M059J (cell line): ENCODE measurements around the gene TBC1D22A.

DNA sequence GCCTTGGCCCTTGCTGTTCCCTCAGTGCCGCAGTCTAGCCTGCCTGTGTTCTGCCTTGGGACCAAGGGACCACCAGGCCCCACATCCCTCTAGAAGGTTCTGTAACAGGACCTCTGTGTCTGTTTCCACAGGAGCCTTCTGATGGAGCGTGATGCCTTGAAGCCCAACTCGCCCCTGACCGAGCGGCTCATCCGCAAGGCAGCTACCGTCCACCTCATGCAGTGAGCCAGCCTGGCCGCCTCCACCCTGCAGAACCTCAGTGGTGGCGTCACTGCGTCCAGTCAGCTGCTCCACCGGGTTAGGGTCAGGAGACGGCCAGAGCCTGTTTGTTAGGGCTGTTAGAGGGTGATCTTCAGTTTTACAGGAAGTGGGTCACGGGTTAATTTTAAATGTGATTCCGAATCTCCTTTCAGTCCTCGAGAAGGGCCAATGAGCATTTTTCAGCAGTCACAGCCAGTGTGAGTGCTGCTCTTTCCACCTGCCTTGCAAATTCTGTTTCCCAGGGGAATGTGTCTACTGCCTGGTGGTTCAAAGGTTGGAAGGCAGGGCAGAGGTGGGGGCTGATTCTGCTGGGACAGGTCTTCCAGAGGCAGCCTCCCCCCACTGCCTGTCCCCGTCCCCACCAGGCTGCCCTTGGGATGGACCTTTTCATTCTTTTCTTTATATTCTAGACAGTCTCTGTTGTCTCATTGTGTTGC lies 3.9 kb upstream of the GTSE1 start:
- RAMPAGE, long total RNA = no peak

DNA sequence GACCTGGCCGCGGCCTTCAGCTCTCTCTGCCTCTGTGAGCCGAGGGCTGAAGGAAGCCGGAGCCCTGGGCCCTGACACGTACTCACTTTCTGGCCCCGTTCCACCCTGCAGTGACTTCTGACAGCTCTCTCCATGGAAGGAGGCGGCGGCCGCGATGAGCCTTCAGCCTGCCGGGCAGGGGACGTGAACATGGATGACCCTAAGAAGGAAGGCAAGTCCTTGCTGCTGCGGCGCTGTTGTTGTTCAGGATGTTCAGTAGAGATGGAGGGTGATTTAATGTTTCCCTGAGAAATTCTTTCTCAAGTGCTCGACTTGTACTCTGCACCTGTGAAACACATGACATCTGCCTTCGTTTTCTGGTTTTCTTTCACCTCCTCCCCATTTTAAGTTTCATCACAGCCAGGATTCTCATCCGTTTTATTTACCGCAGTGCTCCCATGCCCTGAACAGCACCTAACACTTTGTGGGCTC lies 634 bp downstream of the GTSE1 start:
- RAMPAGE, long total RNA = no peak

- RAMPAGE, long total RNA = no peak
These were observed 18.1 kb downstream of the TRMU start for GRCh38 chr22:46353544-46354059.

GRCh38 chr22:46366754-46367367 lies 31.3 kb downstream of the TRMU start:
- RAMPAGE, long total RNA = no peak

- RAMPAGE, long total RNA = no peak
These were observed 39.6 kb downstream of the TRMU start for GRCh38 chr22:46375077-46375604.

DNA sequence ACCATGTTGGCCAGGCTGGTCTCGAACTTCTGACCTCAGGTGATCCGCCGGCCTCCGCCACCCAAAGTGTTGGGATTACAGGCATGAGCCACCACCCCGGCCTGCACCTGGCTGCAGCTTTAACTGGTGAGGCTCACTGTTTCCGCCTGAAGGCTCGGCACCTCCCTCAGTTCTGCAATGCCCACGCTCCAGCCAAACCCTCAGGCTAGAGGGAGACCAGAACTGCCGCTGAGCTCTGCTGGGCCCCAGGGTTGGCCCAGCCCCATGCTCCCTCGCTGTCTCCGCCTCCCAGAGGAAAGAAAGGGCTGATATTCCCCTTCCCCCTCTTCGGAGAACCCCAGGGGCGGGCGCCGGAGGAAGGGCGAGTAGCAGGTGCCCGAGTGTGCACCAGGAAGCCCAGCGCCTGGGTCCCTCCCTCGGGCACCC lies 73.0 kb downstream of the TRMU start:
- RAMPAGE, long total RNA = no peak

- RAMPAGE, long total RNA = no peak
These were observed 22.8 kb downstream of the CELSR1 start for GRCh38 chr22:46514455-46515211.

DNA sequence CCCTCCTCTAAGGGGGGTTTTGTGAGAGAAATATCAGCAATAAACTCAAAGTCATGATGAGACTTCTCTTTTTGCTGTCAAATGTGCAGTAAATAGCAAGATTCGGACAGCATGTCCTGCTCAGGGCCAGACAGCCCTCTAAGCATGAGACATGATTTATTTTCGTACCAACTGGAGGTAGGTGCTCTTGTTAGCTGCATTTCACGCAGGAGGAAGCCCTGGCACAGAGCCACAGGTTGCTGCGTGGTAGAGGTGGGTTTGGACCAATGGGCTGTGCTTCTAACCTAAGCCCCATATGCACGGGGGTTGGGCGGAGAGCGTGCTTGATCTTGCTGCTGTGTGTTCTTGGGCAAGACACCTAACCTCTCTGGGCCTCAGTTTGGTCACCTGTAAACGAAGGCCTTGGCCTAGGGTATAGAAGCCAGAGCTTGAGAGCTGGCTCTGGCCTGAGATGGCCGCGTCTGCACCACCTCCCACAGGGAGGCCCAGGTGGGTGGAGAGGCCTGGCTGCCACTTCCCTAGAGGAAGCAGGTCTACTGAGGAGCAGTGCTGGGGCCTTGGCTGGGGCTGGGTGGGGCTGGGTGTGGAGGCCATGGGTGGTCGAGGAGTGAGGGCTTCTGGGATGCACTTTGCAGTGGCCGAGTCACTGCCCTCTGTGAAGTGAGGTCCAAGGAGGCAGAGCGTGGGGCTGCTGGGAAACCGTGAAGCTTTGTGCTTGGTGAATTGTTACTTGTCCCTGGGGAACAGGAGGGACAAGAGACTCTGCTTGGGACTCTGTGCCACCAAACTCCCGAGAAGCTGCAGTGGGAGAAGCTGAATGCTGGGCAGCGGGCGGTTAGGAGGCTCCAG lies 38.5 kb upstream of the GRAMD4 start:
- RAMPAGE, long total RNA = no peak

DNA sequence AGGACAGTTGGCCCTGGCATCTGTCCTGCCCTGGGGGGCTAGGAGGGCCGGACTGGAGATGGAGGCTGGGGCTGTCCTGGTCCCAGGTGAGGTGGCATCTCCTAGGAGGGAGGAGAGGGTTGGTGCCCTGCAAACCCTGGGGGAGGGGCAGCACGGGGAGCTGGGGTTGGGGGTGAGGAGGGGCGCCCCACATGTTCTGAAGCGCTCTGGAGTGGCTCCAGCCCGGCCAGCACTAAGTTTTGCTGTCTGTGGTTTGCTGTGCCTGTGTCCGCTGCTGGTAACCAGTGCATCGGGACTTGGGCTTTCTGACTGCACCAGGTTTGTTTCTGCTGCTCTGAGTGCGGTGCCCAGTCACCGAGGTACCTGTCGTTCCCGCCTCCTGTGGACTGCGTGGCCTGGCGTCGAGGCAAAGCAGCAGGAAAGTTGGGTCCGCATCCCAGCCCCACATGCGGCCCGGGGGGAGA lies 25.5 kb upstream of the GRAMD4 start:
- RAMPAGE, long total RNA = no peak

- RAMPAGE, long total RNA = no peak
These were observed 23.2 kb upstream of the GRAMD4 start for GRCh38 chr22:46596918-46597368.

- RAMPAGE, long total RNA = no peak
These were observed 5.8 kb downstream of the GRAMD4 start for GRCh38 chr22:46625830-46626513.

DNA sequence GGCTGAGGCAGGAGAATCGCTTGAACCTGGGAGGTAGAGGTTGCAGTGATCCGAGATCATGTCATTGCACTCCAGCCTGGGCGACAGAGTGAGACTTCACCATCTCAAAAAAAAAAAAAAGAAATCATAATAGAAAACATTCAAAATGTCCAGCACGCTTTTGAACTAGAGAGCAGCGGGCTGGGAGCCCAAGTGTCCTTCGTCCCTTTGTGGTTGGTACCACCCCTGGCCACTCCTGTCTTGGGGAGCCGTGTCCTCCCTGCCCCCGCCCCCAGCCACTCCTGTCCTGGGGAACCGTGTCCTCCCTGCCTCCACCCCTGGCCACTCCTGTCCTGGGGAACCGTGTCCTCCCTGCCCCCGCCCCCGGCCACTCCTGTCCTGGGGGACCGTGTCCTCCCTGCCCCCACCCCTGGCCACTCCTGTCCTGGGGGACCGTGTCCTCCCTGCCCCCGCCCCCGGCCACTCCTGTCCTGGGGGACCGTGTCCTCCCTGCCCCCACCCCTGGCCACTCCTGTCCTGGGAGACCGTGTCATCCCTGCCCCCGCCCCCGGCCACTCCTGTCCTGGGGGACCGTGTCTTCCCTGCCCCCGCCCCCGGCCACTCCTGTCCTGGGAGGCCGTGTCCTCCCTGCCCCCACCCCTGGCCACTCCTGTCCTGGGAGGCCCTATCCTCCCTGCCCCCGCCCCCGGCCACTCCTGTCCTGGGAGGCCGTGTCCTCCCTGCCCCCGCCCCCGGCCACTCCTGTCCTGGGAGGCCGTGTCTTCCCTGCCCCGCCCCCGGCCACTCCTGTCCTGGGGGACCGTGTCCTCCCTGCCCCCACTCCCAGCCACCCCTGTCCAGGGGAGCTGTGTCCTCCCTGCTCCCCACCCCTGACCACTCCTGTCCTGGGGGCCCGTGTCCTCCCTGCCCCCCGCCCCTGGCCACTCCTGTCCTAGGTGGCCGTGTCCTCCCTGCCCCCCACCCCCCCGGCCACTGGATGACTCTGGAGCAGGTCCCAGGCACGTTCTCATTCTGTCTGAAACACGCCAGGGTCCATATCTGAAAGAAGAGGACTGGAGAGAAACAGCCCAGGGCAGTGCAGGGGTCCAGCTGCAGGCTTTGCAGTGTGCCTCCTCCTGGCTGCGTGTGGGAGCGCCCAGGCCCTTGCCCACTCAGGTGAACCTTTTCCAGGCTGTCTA lies 15.0 kb downstream of the GRAMD4 start:
- RAMPAGE, long total RNA = no peak

GRCh38 chr22:46727260-46727822 lies 10.7 kb downstream of the CERK start:
- RAMPAGE, long total RNA = no peak

GRCh38 chr22:46737199-46737955 lies 675 bp downstream of the CERK start:
- RAMPAGE, long total RNA = no peak

DNA sequence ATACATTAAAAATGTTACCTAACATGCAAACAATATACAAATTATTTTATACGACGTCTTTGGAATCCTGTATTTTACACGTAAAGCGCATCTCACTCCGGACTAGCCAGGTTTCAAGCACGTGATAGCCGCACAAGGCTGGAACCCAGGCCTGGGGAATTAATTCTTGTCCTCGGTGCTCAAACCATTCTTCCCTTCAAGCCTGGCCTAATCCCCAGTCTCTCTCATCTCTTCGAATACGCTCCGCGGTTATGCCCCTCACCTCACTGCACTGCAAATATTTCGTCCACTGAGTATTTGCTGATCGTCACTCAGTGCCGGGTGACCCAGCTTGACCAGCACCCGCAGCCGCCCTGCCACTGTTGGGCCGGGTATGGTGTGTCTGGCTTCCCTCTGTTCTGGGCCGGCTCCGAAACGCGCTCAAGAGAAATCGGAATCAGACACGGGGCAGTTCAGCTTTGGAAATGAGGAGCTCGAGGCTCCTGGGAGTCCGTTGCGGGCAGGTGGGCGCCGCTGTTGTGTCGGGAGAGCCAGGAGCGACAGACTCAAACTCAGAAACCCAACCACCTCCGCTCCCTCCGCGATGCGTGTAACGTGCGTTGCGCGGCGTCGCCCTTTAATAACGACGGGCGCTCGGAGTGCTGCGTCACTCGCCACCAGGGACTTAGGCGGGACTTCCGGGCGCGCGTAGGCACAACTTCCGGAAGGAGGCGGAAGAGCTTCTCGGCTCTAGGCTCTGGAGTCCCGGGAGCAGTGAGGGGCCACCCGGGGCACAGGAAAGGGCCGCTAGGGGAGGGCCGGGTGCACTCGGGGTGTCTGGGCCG lies at the start of gene TBC1D22A:
Gene TBC1D22A, plus strand, starts transcription at position 713 of the 824 bp plus-strand sequence.
- RAMPAGE, long total RNA = no peak

DNA sequence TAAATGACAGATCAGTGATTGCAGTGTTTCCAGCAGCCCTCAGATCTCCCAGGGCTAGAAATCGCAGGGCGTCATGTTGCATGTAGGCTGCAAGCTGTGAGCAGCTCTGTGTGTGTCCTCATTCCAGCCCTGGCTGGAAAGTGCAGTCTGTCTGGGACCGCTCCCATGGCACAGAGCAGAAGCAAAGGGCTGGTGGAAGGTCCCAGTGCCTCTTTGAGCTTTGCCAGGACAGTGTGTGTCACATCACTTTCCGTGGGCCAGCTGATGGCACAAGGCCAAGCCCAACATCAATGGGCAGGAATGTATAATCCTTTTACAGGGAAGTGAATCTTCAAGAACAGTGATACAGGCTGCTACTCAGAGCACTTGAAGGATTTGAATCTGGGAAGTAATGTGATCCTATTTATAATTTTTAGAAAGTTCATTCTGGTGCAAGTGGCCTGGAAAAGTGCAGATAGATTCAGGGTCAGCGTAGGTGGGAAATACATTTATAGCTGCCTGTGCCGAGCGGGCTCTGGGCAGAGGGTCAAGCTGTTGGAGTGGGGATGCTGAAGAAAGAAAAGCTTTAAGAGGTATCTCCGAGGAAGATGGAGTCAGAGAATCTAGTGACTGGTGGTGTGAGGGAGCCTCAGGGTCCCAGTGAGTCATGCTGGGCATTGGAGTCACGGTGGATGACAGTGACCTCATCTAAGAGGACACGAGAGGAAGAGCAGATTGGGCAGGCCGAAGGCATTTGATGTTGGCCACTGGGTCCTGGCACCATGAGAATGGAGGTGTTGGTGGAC lies 68.1 kb downstream of the TBC1D22A start:
- RAMPAGE, long total RNA = no peak

DNA sequence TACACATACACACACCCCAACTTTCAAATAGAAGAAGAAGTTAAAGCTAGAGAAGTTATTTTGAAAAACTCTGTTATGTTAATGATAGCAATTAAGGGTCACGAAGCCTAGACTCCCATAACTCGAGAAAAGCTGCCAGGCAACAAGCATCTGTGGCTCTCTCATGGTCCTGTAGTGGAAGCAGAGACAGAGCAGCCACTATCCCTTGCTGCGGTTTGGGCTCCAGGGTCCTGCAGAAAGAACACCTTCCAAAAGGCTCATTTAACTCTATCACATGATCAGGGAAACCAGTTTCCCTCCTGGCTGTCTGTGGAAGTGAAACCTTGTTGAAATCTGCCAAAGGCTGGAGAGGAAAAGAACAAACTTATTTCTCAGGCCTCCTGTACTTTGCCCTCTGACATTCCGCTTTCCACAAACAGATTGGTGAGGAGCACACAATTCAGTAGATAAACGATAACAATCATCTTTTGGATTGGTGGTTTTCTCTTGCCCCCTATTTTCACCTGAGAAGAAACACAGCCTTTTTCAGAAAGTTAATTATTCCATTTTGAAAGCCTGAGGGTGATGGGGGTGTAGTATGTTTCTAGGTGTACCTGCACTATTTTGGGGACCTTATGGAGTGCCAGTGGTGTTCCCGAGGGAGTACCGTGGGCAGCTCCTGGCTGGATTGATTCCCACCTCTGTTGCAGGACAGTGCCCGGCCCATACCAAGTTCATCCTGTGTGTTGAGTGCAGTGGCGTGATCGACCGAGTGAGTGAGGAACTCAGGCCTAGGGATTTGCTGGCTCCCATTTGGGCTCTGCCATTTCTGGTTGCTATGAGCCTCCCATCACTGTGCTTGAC lies 101.9 kb downstream of the TBC1D22A start:
- RAMPAGE, long total RNA = no peak

- RAMPAGE, long total RNA = no peak
These were observed 303.3 kb downstream of the TBC1D22A start for GRCh38 chr22:47065642-47066218.

DNA sequence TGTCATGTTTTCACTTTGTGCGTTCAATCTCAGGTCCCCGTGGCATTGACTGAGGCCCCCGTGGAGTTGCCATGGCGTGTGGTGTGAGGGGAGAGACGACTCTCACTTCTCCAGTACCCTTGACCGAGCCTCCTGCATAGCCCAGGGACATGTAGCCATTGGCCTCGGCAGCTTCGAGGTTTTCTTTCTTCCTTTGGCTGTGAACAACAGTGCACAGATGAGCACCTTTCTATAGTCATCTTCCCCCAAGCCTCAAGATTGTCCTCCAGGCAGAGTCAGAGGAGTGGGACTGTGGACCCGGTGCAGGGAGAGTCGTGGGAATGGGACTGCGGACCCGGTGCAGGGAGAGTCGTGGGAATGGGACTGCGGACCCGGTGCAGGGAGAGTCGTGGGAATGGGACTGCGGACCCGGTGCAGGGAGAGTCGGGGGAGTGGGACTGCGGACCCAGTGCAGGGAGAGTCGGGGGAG lies 399.9 kb downstream of the TBC1D22A start:
- RAMPAGE, long total RNA = no peak

DNA sequence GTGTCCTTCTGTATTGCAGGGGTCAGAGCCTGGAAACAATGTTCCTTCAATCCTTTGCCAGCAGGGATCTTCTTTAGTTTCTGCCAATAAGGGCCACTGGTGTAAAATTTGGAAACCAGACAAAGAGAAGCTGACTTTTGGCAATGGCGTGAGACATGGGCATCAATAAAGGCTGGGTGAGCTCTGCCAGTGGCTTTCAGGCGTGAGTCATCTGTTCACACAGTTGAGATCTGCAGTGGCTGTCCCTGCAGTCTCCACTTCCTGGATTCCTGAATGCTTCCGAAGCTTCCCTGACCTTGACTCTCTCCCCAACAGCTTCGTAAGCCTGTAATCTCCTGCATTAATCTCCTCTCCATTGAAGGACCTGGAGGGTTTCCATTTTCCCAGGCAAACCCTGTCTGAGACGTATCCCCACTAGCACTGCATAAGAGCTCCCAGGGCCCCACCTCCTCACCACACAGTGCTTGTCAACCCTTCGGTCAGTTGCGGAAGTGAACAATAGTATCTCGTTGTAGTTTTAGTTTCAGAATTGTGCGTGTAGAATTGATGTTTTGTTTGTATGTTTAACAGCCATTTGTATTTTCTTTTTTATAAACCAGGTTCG lies 574.7 kb downstream of the TBC1D22A start:
- RAMPAGE, long total RNA = no peak